A172 (cell line): Measurements from ENCODE around the genes DCBLD1 and MAN1A1.

DNA sequence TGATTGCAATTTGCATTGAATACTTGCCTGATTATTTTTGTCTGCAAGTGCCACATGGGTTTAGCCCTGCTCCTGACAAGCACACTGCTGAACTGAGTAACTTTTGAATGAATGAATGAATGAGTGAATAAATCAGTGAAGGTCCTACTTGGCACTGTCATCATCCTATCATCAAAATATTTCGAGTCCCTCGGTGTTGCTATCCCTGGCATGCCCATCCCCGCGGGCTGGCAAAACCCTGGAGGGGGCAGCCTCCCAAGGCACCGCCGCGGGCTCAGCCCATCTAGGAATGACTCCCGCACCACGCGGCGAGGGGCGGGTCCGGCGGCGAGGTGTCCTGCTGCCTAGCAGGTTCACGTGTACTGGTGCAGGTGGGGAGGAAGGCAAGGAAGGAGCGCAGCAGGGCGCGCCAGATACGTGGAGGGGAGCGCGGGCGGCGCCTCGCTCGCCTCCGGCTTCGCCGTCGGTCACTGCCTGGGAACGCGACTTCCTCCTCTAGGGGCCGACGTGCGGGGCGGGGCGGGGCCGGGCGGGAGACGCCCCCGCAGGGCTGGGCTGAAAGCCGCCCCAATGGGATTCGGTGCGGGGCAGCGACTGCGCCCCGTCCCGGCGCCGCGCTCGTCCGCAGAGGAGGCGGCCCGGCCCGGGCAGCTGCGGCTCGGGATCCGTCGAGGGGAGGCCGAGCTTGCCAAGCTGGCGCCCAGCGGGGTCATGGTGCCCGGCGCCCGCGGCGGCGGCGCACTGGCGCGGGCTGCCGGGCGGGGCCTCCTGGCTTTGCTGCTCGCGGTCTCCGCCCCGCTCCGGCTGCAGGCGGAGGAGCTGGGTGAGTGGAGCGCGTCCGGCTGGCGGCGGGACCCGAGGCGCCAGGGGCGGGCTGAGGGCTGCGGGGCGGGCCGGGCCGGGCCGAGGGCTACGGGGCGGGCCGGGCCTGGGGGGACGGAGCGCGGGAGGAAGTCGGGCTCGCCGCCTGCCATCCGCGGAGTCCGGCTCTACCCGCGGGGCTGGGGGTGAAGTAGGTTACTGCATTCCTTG, at the start of gene DCBLD1:
Gene DCBLD1, plus strand, starts transcription at position 604 of the 1,032 bp plus-strand sequence.
- RAMPAGE, long total RNA, result no peak

- RAMPAGE, long total RNA, result no peak
Observed at GRCh38 chr6:117536279-117536756, 53.8 kb downstream of the DCBLD1 start.

DNA sequence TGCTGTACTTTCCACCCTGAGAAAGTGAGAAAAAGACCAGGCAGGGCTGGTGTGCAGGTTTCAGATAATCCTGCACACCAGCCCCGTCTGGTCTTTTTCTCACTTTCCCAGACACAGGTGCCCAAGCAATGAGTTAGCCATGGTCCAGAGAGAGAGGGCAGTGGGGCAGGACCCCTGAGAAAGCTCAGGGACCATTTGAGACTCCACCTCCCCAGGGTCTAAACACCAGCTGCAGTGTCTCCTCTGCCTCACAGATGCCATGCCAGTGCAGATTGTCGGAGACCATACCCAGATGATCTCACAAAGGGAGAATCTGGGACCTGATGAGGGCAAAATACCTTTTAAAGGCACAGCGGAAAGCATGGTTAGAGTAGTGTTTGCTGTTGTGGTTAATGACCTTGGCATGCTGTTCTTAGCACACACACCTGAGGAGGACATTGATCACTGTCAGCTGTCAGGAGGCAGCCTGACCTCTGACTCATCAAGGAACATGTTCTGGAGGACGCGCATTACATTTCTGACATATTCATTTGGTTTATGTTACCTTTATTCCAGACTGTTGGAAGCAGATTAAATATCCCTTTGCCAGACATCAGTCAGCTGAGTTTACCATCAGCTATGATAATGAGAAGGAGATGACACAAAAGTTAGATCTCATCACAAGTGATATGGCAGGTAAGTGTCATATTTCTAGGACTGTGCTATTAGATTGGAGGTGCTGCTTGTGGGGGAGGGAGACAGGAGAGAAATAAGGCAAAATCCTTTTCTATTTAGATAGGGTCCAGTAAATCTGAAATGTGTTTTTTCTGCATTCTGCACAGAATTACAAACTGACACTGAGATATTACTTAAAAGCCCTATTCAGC, 57.2 kb downstream of the GOPC start:
- RAMPAGE, long total RNA, result no peak

DNA sequence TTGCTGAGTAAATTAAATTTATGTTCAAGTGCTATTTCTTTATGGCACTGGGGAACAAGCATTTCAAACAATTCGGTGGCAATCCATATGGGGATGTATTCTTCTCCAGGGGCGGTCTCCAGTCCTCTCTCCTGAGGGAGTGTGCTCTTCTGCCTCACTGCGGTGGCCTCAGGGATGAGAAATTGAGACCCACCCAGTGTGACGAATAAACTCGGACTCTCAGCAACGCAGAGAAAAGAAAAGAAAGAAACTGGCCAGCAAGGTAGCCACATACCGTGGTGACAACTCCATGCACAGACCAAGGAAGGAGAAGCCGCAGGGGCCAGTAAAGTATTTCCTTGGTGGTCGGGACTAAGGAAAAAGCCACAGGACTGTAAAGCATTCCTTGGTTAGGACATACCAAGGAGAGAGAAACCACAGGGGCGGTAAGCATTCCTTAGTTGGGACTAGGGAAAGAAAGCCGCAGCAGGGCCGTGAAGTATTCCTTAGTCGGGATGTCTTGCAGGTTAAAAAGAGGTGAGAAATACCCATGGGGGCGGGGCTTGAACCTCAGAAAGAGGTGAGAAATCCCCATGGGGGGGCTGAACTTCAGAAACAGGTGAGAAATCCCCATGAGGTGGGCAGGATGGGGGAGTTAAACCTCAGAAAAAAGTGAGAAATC, 13.6 kb upstream of the GOPC start:
- RAMPAGE, long total RNA, result no peak

DNA sequence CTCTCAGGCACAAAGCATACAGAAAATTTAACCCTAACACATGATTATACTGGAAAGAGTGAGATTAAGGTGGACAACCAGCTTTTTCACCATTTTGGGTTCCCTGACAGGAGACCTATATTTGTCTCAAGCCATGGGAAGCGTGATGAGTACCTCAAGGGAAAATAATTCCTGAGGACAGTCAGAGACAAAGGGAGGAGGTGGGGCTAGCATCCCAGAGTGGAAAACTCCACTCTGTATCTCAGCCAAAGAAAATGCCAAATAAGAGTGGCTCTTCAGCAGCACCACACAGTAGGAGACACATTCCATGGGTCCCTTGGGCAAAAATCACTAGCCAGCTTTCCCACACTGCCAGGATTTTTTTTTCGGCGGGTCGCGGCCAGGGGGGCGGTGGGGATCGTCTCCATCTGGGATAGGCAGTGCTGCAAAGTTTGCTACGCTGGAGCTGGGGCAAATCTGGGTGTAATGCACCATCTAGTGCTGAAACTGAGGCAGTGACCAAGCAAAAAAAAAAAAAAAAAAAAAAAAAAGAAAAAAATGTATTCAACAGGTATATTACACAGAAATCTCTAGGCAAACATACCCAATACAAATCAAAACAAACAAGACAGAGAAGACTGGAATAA, 77.4 kb upstream of the SLC35F1 start:
- RAMPAGE, long total RNA, result no peak

DNA sequence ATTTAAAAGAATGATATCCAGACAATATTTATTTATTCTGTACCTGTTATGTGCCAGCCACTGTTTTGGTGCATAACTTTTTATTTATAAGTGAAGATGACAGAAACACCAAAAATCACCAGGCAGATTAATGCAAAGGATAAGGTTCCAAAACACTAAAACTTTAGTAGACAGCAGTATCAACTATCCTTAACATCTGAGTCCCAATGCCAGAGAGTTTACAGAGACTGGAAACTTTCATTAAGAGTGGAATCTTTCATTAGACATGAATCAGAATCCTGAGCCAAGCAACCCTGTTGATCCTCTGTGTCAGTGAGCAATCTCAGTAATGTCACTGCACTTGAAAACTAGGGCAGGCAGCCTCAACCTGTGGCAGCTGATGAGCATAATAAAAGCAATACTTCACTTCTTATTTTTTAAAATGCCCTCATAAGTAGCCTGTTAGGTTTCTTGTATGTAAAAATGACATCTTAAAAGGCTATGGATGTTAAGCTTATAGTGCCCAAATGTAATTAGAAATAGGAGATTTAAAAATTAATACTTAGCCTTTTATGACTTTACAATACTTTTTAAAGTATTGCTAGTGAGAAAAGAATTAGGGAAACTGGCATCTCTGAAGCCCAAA, 252.7 kb upstream of the PLN start:
- RAMPAGE, long total RNA, result no peak

DNA sequence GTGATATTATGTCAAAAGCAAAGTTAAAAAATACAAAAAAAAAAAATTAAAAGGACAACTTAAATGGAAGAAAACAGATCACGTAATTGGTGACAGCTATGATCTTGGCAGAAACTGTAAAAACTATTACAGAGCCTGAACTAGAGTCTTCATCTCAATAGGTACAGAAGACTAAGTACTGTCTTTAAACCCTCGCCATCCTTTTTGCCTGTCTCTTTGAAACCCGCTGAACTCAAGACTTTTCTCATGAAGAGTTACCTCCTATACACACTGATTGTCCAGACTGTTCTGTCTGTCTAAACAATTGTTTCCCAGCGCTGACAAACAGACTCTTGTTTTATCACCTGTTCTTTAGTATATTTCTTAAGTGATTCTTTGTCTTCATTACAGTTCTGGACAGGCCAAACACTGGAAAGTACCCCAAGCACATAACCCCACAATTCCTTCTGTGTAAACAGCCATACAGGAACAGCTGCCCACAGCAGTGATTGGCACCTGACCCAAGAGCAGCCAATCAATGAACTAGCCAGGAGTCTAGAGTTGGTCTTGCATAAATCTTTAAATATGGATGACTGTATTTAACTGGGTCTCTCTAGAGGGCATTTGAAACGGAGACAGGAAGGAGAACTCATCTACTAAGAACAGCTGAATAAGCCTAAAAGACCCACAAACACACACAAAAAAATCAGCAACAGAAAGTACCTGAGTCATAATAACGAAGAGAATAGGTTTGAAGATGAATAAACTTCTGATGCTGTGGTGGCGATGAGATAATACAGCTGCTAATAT, 49.2 kb upstream of the ASF1A start:
- RAMPAGE, long total RNA, result no peak

- RAMPAGE, long total RNA, result no peak
Observed at GRCh38 chr6:118894451-118894837, 492 bp downstream of the ASF1A start.

- RAMPAGE, long total RNA, result no peak
Observed at GRCh38 chr6:119147446-119147906, 69.0 kb upstream of the FAM184A start.

GRCh38 chr6:119201032-119201930, 122.8 kb upstream of the FAM184A start:
- RAMPAGE, long total RNA, result no peak

GRCh38 chr6:119218458-119219348, 130.9 kb downstream of the MAN1A1 start:
- RAMPAGE, long total RNA, result no peak

DNA sequence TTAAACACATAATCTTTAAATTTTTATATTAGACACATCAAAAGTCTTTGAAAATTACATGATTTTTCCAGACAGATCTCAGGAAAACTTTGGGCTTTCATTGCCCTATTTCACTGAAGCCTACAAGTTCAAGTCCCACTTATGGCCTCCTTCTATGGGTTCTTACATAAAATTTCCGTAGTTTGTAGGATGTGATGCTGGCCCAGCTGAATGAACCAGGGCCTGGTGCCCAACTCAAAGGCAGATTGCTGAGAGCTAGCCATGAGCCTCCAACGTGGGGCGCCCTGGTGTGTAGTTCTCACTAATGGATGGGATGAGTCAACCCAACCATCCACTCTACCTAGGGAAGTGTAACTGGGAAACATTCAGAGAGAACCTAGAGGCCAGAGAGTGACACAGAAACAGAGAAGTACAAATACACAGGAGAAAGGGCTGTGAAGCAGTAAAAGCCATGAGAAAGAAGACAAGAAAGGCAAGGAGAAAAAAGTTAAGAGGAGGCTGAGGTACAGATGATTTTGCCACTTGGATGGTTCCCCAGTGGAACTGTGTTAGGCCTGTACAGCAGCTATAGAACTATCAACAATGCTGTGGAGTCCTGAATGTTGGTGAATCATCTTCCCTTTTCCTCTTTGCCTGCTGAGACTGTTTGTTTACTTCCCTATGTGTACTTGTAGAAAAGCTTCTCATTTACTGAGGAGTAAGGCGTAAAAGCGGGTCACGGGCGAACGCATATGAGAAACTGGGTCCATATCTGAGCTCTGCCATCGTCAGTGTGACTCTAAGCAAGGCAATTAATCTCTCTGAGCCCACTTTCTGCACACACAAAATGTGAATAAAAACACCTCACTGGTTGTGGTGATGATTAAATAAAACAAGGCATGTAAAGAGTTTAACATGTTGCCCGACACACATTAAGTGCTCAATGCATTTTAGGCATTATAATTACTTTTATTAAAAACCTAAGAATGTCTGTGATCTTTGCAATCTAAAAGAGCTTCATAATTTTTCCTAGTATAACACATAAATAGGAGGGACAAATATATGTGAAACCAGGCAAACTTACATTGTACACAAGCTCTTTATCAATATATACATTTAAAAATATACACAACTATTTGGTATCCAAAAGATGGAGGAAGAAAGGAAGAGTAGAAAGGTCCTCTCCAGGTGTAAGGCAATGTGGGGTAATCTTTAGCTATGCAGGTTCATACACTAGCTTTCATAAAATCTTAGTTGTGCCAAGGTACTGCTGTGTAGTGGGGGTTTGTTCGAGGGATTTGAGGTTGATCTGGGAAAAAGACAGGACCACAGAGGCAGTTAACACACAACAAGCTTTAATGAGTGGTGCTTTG, 38.8 kb downstream of the MAN1A1 start:
- RAMPAGE, long total RNA, result no peak

DNA sequence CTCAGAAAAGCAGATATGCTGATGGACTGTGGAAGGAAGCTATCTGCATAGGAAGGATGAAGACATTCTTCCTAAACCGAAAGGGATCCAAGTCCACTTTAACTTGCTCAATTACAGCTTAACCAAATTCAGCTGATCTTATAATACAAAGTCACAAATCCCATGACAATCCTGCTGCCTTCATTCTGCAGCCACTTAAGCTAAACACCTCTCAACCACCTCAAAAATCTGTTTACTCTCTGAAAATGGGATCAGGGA, 2.6 kb downstream of the MAN1A1 start:
- RAMPAGE, long total RNA, result no peak

DNA sequence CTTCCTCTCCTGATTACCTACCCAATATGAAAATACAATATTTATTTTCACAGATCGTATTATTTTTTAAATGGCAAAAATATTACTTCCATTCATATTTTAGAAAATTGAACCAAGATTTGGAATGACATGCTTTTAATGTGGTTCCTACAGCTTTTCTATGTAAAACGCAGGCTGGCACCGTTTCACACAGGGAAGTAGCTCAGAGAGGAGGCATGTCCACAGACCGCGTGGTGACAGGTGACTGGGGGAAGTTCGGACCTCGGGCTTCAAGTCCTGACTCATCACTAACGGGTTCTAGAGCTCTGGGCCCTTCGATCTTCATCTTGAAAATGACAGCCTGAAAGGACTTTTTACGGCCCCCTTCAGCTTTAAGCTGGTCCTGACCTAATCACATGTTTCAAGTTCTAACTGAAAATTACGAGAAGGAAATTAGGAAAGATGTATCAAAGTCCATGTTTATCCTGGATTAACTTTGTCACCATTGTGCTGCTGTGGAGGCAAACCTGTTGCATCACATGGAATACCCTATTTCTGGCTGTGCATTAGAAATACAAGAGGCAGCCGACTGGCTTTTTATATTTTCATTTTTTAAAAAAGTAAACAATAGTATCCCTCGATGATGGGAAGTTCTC, 2.1 kb downstream of the MAN1A1 start:
- RAMPAGE, long total RNA, result no peak

DNA sequence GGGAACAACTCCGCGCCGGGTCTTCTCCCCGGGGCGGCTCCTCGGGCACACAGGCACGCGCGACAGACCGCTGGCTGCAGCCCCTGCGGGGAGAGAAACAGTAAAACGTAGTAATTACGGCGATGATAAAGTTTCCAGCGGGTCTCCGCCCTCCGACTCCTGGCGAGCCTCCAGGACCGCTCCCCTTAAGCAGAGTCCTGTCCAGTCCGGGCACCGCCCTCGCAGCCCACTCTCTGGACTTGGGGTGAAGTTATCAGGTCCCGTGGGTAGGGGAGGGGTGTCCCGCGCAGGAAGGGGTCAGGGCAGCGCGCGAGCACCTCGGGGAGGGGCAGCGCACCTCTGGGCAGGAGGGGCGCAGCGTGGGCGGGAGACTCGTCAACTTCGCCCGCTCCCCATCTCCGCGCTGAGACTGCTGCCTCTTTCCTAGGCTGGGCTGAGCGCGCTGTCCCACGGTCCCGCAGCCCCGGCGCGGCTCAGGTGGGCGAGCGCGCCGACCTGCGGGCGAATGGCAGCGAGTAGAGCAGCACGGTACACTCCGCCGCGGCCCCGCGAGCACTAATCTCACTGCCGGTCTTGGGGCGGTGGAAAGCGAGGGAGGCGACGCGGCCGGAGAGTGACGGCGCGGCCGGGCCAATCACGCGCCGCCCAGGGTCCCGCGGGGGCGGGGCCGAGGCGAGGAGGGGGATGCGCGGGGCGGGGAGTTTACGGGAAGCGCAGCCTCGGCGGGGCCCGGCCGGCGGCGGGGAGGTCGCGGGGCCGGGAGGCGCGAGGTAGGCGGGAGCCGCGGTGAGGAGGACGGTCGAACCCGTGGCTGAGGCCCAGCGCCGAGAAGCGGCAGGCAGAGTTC, at the start of gene MAN1A1:
Gene MAN1A1, minus strand, starts transcription at position 557 of the 847 bp plus-strand sequence.
- RAMPAGE, long total RNA, result no peak

- RAMPAGE, long total RNA, result no peak
Observed at GRCh38 chr6:119372828-119373511, 23.4 kb upstream of the MAN1A1 start.

- RAMPAGE, long total RNA, result no peak
Observed at GRCh38 chr6:119463045-119463420, 113.5 kb upstream of the MAN1A1 start.

- RAMPAGE, long total RNA, result no peak
Observed at GRCh38 chr6:119490976-119491511, 141.5 kb upstream of the MAN1A1 start.

DNA sequence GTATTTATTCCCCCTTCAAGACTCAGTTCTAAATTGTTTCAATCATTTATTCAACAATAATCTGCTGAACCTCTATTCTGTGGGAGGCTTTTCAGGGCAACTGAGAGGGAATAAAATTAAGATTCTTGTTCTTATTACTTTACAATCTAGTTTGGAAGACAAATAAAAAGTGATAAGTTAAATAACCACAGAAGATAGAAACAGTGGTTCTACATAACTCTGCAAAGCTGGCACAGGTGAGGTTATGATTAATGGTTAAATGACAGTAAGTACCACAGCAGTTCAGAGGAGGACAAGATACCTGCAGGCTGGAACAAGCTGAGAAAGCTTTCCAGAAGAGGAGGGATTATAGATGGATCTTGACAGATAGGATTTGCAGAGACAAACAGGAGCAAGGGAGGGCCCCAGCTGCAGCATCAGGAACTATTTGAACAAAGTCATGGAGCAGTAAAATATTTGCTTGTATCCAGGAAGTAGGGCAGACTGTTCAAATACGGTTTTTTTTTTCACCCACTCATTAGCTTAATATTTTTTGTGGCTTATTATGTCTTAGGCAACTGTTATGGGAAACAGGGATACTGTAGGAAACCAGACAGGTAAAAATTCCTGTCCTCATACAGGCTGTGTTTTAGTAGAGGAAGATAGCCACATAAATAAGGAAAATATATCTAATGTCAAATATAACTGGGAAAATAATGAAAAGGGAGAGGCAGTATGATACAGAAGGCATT, 144.4 kb upstream of the MAN1A1 start:
- RAMPAGE, long total RNA, result no peak

- RAMPAGE, long total RNA, result no peak
Observed at GRCh38 chr6:120931395-120931777, 402.9 kb downstream of the TBC1D32 start.